Colic lymph node (tissue), 1 donor: ENCODE measurements around the genes SYT4 and SLC14A1.

- PRO-cap = no peak
These were observed 28.6 kb downstream of the GALNT1 start for GRCh38 chr18:35610079-35610686.

- PRO-cap = no peak
These were observed 35.3 kb downstream of the GALNT1 start for GRCh38 chr18:35616709-35617418.

DNA sequence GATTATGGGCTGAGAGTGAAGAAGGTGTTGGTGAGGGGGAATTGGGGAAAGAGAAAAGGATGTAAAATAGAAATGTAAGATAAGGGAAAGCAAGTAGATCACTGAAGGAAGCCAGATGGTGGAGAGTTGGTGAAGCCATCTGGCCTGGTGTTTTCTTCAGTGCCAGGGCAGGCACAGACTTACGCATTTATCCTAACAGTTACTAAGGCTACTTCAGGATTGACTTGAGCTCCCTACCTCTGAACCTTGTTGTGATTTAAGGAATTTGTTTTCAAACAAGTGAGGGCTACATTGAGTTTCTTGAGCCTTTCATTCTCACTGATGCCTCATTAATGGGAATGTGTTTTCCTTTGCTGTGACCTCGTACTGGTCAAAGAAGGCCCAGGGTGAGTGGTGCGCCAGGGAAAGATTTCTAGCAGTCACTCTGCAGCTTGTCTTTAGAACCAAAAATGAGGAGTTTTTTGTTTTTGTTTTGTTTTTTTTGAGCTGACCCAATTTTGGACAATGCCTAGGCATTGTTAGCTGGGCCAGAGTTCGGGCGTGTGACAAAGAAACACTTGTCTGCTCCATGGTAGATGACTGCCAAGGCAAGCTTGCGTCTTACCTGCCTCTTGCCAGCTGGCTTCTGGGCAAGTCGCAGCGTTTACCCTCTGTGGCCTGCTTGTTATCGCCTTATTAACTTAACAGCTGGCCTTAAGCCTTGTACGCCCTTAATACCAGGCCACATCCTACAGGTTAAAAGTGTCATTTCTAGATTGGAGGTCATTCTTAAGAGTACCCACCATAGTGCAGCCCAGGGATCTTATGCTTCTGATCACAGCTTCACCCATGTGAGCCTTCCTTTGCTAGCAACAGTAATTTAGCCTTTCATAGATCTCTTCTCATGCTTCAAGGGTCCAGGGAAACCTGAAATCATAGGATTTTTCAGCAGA, 114.2 kb downstream of the GALNT1 start:
- PRO-cap = no peak

- PRO-cap = no peak
These were observed 10.8 kb downstream of the C18orf21 start for GRCh38 chr18:35982954-35983937.

GRCh38 chr18:36140635-36141405, 11.1 kb downstream of the ELP2 start:
- PRO-cap = no peak

DNA sequence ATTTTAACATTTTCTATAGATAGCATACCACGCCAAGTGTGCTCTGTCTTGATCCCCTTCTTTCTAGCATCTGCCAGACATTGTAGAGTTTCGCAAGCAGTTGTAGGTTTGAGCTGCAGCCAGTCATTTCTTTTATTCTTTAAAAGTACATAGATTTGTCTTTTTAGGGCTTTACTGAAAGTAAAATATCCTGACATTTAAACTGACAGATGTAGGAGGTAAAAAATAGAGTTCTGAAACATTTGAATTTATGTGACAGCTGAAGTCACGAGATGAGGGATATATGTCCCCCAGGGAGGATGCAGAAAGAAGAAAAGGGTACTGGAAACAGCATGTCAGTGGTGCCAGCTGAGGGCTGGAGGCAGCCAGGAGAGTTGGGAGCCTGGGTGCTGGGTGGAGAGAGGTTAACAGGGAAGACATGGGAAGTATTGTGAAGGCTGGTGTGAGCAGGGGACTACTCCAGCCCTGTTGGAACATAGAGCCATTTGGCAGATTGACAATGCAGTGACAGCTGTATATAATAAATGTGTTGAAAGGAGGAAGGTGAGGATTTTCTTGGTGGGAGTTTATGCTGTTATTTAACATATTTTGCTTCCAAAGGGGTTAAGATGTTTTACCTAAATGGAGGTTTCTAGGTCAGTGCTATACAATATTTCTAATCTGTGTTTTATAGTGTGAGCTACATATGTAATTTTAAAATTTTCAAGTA, 11.8 kb upstream of the MOCOS start:
- PRO-cap = no peak

- PRO-cap = no peak
These were observed 639 bp downstream of the MOCOS start for GRCh38 chr18:36187611-36188660.

DNA sequence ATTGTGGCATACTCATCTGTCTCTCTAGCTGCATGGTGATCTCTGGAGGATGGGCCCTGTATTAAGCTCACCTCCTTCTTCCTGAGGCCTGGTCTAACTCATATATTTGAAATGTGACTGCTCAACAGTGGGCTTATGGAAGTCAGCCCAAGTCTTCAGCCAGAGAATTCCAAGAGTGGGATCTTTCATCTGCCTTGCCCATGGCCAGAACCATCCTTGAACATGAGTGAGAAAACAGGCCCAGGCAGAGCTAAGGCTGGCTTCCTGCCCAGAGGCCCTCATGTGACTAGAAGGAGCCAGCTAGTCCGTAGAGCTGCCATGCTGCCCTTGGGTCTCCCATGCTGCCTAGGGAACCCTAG, 203.5 kb downstream of the FHOD3 start:
- PRO-cap = no peak

- PRO-cap = no peak
These were observed 200.0 kb downstream of the TPGS2 start for GRCh38 chr18:36628703-36629271.

GRCh38 chr18:37568617-37569244, 3.1 kb upstream of the CELF4 start:
- PRO-cap = no peak

DNA sequence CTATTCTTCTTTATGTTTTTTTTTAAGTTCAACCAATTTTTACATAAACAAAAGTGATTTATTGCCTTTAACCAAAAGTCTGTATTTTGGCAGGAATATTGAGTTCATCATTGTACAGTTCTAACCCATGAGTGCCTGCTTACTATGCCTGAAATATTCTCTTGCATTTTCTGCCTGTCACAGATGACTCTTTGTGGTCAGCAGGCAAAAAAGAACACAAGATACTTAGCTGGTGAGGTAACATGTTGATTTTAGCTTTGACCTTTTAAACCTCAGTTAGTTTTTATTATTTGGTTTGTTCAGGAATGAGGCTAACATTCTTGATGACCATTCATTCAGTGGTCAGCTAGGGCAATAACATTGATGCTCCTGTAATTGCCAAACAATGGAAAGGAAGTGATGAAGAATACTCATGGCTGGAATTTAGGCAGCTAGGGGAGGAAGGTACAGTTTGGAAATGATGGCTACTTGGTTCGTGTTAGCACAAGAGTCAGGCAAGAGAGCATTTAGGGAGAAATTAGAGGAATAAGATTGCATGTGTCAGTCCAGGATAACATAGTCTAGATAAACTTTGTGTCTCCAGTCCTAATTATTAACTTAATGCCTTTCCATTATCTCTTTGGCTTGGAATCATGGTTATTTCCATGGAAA, 491.2 kb downstream of the PIK3C3 start:
- PRO-cap = no peak

- PRO-cap = no peak
These were observed at the start of gene SYT4 for GRCh38 chr18:43276992-43277908. Gene SYT4, minus strand, starts transcription at chr18:43277490.

GRCh38 chr18:44696948-44697483, 16.3 kb downstream of the SETBP1 start:
- PRO-cap = no peak

DNA sequence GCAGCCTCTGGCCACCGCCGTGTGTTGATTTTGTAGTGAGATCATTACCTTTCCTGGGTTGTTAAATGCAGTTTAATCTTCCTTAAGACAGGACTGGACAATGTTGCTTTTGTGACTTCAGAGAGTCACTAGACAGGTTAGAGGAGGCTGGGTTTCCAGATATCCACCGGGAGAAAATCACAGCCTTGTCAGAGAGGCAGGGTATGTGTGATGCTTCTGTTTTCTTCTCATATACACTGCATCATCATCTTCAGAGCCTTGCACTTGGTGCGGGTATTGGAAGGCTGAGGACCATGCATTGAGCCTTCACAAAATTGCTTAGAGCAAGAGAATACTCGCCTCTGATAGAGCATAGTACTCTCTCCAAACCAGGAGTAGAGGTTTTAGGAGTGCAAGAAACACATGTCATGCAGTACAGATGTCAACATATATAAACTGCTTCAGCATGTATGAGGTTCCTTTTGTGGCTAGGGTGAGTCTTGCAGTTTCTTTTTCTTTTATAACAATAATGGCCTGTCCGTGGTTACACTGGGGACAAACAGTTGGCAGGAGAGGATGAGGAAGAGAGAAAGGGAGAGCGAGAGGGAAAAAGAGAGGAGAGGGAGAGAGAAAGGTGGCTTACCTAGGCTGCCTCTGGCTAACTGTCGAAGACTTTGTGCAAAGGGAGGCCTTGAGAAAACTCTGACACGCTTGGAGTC, 98.5 kb downstream of the SETBP1 start:
- PRO-cap = unidirectional peak, plus-strand start at position 281 of the sequence

GRCh38 chr18:45106596-45106864, 425.8 kb downstream of the SETBP1 start:
- PRO-cap = bidirectional peak, plus-strand start at chr18:45106697, minus-strand start at chr18:45106461

DNA sequence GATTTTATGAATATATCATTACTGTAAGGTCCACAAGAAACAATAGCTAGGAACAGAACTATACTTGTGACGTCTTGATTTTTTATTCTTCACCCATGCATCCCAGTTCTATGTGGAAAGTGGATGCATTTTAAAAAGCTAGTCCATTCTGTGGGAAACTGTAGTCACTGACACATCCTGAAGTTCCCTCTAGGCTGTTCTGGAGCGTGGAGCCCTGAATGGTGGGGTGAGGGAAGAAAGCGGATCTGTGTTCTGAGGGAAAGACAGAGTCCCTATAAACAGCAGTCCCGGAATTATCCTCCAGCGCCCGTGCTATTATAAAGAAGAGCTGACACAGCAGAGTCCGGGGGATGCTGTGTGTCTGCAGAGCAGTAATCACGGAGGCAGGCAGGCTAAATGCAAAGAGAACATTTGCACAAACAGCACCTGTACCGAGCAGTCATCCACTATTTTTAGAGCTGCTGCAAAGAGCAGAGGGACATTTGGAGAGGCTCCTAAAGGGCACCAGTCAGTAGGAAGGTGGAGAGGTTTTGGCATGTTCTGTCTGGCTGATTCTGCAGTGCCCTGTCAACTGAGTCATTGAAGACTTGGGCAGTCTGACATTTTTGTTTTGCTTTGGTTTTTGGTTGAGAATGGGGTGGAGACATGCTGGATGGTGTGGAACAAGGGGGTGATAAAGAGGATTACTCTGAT, 293.8 kb upstream of the SLC14A2 start:
- PRO-cap = no peak

DNA sequence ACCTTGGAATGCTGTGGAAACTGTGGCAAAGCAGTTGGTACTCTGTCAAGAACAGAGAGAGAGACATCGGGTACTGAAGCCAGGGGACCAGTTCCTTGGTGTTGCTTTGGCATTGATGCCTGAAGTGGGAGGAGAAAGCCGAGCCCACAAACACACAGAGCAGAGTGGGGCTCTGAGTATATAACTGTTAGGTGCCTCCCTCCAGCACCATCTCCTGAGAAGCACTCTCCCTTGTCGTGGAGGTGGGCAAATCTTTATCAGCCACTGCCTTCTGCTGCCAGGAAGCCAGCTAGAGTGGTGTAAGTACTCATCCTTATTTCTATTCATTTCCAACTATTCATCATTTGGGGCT, at the start of gene SLC14A1:
TSS of gene SLC14A1 (plus strand) at position 207 of the 352 bp plus-strand sequence.
- PRO-cap = no peak

- PRO-cap = no peak
These were observed 12.0 kb downstream of the SIGLEC15 start for GRCh38 chr18:45837372-45838058.

- PRO-cap = no peak
These were observed 52.2 kb upstream of the EPG5 start for GRCh38 chr18:46019096-46019947.

GRCh38 chr18:46070240-46070552, 1.9 kb downstream of the PSTPIP2 start:
- PRO-cap = no peak